Right cardiac atrium (tissue), 1 donor: ENCODE measurements around a stretch of chr9.

GRCh38 chr9:94631492-94631909, 7.8 kb downstream of the FBP1 start:
- PRO-cap: no peak

DNA sequence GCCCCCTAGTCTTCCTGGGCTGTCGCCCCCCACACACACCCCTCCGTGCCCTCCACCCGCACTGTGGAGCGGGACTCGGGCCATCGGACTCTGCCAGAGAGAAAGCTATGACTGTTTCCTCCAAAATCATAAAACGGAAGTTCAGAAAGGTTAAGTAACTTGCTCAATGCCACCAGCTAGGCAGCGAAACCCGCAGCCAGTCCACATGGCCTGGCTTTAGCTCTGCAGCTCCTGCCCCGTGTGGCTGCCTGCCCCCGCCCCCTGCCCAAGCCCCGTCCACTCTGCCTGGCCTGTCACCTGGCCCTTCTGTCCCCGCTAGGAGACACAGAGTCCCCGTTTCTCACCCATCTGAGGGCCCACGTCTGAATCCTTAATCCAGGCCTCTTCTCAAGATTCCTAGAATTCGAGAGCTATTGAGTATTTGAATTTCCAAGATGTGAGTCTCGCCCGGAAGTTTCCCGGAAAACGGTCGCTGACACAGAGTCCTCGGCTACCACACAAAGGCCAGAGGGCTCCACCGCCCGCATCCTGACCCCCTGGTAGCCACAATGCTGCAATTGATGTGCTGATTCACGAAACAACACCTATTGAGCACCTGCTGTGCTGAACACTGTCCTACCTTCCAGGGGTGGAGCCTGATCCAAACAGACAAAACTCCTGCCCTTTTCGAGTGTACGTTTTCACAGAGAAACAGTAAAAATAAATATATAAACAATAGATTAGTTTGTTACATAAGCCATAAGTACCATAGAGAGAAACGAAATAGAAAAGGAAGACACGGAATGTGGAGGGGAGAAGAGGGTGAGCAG, 586 bp upstream of the FBP1 start:
- PRO-cap: no peak

DNA sequence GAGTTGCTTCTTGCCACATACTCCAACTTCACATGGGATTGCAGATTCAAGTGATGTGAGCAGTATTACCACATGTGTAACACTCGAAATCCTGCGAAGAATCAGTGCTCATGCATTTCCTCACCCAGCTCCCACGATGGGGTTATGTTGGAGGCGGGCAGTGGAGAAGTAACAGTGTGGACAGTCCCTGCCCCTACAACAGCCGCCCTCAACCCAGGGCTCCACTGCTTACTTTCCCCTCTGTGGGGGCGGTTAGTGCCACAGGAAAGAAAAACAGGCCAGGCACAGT, 3.9 kb upstream of the FBP1 start:
- PRO-cap: no peak

GRCh38 chr9:94668562-94669246, 29.4 kb upstream of the FBP1 start:
- PRO-cap: no peak

- PRO-cap: no peak
These were observed 92.7 kb downstream of the AOPEP start for GRCh38 chr9:94819018-94819756.

DNA sequence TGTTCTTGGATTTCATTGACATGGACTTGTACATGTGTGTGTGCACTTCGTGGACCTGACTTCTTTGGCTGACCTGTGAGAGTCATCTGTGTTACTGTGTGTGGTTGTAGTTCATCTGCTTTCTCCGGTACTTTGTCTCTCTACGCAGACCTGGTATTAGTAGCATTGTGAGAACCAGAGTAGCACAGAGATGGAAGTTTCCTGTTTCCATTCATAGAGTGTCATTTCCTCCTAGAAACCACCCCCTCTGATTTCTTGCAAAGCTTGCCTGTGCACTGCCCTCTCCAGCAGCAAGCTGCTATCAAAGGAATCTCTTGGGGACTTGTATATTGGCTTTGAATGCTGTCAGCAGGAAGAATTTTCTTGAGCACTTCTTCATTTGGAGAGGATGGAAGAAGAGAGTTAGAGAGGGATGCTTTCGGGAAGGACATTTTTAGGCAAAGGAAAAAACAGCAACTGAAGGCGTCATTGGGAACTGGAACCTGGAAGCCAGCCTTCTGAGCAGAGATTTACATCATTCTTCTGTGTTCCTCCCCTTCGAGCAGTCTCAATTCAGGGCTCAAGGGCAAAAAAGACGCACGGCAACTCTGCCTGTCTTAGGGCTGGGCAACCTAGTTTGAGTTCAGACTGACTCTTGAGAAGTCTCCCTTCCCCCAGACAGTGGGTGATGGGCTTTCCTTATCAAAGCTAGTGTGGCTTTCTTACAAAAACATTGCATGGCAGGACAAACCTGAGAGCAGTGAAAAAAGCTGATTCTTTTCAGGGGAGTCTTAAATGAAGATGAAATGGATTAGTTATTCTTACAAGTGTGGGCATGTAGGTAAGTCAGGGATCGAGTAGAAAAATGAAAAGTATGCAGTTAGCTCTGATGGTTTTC, 226.2 kb downstream of the AOPEP start:
- PRO-cap: bidirectional peak, plus-strand start at position 550 of the sequence, minus-strand start at position 303 of the sequence

DNA sequence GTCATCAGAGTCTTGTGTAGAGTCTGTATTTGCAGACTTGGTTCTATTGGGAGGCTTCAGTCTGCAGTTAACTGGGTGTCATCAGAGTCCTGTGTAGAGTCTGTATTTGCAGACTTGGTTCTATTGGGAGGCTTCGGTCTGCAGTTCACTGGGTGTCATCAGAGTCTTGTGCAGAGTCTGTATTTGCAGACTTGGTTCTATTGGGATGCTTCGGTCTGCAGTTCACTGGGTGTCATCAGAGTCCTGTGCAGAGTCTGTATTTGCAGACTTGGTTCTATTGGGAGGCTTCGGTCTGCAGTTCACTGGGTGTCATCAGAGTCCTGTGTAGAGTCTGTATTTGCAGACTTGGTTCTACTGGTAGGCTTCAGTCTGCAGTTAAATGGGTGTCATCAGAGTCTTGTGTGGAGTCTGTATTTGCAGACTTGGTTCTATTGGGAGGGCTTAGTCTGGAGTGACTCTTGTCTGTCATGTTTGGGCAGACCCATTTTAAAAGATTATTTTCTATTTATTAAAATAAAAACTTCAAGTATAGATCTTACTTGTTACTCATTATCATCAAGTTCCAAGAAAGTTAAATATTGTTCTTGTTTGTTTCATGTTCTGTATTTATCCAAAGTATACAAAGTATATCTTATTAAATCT, 239.6 kb downstream of the AOPEP start:
- PRO-cap: no peak

- PRO-cap: no peak
These were observed 247.7 kb downstream of the AOPEP start for GRCh38 chr9:94974127-94974769.

DNA sequence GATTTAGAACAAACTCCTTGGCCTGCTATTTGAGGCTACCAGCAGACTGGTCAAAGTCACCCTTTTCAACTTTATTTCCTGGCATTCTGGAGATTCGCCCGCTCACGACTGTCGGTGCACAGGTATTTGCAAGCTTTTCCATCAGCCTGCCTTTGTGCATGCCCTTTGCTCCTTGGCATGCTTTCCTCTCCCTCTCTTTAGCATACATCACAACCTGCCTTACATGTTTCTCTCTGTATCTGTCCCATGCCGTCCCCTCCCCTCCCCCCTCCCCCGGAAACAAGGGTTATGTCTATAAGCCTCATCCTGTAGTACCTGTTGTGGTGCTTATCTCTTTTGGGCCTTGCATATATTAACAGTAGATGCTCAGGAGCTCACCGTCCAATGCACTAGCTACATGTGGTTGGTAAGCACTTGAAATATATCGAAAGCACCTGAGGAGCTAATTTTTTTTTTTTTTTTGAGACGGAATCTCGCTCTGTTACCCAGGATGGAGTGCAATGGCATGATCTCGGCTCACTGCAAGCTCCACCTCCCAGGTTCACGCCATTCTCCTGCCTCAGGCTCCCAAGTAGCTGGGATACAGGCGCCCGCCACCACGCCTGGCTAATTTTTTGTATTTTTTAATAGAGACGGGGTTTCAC, 257.2 kb downstream of the AOPEP start:
- PRO-cap: no peak

GRCh38 chr9:94998149-94998719, 271.7 kb downstream of the AOPEP start:
- PRO-cap: no peak

GRCh38 chr9:95023874-95024136, 293.7 kb downstream of the FANCC start:
- PRO-cap: no peak

GRCh38 chr9:95032727-95032895, 284.9 kb downstream of the FANCC start:
- PRO-cap: no peak

DNA sequence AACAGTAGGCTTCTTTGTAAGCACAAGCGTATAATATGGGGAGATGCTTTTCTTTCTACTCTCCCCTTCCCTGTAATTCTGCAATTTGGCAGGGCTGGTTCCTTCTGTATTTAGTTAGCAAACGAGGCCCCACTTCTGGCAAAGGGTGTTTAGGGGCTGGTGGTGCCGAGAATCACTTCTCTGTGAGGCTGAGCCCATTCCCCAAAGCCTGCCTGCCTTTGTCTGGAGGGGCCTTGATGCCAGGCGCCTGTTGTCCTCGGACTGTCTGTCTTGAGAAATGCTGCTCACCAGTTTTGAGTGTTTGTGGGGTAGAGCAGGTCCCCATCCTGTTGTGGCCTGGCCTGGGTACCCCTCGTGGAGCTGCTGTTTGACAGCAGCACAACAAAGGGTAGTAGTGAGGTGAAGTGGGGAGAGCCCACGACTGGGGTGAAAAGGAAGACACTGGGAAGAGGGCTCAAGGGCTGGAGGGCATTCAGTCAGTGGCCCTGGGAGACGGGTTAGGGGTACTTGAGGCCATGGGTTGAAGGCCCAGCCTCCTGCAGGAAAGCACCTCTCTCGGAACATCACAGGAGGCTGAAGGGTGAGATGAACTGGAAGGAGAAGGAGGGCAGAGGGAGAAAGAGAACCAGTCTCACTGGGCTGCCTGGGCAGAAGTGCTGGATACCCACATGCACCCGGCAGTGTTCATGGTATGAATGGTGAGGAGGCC, 259.0 kb downstream of the FANCC start:
- PRO-cap: no peak

- PRO-cap: no peak
These were observed 228.5 kb downstream of the FANCC start for GRCh38 chr9:95088752-95089699.

DNA sequence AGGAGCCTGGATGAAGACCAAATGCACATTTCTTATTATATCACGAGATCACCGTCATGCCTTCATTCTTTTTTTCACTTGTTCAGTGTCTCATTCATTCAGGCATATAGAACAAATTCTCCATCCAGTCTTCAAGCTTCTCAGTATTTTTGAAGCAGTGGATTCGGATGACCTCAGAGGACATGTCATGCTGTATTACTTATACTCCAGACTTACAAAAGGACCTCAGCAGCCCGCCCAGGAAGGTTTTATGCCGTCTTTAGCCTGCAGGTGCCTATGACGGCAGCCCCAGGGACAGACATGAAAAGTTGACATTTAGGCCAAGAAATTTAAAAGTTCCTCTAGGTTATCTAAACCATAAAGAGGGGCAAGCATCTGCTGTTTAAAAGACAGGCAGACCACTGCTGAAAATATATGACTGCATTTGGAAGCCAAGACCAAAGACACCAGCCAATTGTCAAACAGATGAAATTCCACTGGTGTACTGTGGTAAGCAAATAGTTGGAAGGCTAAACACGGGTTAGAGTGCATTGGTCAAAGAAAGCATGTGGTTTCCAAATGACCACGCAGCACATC, 173.9 kb downstream of the FANCC start:
- PRO-cap: no peak

DNA sequence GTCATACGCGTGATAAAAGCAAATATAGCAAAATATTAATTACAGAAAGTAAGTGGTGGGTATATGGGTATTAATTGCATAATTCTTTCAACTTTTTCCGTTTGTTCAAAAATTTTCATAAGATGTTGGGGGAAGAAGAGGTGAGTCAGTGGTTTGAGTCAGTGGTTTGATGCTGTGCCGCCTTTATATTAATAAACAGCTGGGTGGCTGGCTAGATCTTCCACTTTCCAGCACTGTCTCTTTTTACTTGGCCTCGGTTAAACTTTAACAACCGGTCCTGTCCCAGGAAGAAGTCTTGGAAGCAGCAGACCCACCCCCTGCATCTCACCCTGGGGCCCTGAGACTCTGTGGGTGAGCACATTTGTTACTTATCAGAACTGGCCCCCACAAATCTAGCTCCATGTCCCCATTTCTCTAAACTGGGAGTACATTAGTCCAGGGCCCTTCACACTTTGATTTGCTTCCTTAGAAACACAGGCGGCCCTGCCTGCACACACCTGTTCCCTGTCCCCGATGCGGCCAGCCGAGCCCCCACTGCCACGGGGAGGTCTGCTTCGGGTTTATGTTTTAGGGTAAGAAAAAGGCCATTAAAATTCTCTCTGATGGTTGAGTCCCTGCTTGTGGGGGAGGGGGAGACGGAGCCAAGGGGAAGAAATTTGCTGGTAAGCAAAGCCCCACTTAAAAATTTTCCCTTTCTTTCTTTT, 83.0 kb downstream of the PTCH1 start:
- PRO-cap: no peak

DNA sequence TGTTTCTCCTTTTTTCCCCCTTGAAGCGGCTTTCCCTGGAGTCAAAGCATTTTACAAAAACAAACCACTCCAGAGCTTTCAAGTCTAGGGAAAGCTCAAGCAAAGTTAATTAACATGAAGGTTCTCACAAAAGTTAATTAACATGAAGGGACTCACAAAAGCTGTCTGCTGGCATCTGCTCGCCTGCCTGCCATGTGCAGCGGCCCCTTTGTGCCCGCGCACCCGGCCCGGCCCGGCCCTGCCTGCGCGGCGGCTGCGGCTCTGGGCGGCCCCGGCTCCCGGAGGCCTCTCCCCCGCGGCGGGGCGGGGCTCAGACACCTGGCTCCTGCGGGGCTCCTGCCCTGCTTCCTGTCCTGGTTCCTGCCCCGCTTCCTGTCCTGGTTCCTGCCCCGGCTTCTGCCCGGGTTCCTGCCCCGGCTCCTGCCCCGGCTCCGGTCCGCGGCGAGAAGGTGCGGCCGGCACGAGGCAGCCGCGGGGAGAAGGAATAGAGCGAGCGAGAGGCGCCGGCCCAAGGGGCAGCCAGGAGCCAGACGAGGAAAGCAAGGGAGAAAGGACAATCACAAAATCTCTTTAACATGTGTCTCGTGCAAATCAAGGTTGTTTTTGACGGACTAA, 82.4 kb downstream of the PTCH1 start:
- PRO-cap: bidirectional peak, plus-strand start at position 447 of the sequence, minus-strand start at position 290 of the sequence

- PRO-cap: no peak
These were observed 4.6 kb downstream of the PTCH1 start for GRCh38 chr9:95504377-95504920.

DNA sequence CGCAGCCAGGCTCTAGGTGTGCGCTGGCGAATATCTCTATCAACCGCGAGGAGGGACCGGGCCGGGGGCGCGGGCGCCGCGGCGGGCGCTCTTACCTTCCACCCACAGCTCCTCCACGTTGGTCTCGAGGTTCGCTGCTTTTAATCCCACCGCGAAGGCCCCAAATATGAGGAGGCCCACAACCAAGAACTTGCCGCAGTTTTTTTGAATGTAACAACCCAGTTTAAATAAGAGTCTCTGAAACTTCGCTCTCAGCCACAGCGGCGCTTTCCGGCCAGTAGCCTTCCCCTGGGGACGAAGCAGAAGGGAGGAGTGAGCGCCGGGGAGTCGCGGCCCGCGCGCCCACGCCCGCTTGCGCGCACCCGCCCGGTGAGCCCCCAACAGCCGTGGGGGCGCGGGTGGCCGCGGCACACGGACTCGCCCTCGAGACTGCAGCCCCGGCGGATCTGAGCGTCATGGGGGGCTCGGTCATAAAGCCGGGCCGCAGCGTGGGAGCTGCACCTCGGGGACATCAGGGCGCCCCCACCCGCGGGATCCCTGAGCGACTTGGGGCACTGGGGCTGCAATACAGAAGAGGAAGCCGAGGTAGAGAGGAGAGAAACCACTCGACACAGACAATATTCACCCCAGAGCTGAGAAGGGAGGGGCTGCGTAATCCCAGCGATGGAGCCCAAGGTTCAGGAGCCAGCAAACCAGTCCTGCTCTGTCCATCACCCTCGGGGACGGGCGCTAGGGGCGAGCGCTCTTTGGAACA, 2.6 kb downstream of the PTCH1 start:
- PRO-cap: bidirectional peak, plus-strand start at position 372 of the sequence, minus-strand start at position 296 of the sequence

- PRO-cap: no peak
These were observed 583 bp downstream of the PTCH1 start for GRCh38 chr9:95508382-95508984.